A673 (cell line): ENCODE measurements around the genes LIPK, FAS and PANK1.

DNA sequence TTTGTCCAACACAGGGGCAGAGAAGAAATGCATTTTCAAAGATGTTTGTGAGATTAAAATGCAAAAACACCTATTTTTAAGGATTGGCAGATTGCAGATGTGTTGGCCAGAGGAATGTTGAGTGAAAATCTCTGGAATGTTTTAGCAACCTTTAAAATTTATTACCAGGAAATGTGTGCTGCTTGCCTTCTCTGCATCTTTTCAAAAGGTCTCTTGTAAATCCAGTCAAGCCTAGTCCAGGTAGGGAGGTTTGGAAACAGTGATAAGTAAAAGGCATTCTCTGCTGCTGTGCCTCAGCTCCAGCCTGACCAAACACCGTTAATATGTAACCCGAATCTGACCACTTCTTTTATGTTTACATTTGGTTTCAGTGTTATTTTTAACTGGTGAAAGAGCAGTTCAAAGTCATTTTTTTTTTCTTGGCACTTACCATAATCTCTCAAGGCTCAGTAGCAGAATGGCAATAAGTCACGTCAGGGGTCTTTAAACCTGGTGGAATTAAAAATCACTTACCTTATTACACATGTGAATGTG is 216.7 kb downstream of the PTEN start:
- PRO-cap: no peak

GRCh38 chr10:88217189-88217388 is 353.7 kb downstream of the PTEN start:
- PRO-cap: no peak

GRCh38 chr10:88705949-88706350 is at the start of gene LIPK:
LIPK (plus strand) TSS chr10:88706249.
- PRO-cap: no peak

DNA sequence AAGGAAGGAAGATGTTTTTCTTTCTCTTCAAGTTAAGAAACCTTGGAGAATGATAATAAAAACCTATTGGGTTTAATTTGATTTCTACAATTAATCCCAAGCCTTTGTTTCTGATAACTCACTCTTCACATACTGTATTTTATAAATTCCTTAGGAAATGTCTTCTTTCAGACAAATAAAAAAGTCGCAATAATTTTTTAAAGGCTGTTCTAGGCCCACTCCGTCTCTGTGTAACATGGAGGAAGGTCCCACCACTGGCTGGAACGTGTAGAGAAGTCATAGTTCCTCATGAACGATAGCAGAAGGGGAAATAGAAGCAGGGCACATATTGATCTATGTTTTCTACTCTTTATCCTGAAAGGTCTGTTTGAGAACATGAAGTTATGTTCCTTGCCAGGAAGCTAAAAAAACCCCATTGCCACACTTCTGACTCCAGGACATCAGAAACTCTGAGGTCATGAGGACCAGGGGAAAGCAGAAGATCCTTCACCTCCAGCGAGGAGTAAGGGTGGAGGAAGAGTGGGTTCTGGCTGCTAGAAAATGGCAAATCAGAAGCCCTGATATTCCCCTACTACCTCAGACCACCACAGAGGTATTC is 10.8 kb downstream of the ANKRD22 start:
- PRO-cap: no peak

DNA sequence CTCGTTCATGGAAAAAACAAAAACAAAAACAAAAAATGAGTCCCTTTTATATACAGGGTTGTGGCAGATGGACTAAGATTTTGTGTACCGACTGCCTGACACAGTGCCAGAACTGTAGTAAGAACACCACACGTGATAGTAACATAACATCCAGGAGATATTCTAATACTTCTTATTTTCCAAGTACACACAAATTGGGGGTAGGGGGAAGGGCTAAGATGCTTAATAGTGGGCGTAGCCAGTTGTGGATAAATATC is 527 bp upstream of the STAMBPL1 start:
- PRO-cap: no peak

GRCh38 chr10:88883329-88883902 is 3.4 kb downstream of the STAMBPL1 start:
- PRO-cap: unidirectional peak, minus-strand start at chr10:88883505

- PRO-cap: no peak
These were observed 19.5 kb downstream of the ACTA2 start for GRCh38 chr10:88932877-88933725.

- PRO-cap: bidirectional peak, plus-strand start at chr10:88990963, minus-strand start at chr10:88991146
These were observed at the start of gene FAS for GRCh38 chr10:88990411-88991078. FAS (plus strand) TSS chr10:88990798.

GRCh38 chr10:89302600-89303152 is 830 bp downstream of the IFIT2 start:
- PRO-cap: no peak

- PRO-cap: bidirectional peak, plus-strand start at chr10:89346880, minus-strand start at chr10:89346947
These were observed 18.8 kb downstream of the IFIT3 start for GRCh38 chr10:89346247-89347277.

DNA sequence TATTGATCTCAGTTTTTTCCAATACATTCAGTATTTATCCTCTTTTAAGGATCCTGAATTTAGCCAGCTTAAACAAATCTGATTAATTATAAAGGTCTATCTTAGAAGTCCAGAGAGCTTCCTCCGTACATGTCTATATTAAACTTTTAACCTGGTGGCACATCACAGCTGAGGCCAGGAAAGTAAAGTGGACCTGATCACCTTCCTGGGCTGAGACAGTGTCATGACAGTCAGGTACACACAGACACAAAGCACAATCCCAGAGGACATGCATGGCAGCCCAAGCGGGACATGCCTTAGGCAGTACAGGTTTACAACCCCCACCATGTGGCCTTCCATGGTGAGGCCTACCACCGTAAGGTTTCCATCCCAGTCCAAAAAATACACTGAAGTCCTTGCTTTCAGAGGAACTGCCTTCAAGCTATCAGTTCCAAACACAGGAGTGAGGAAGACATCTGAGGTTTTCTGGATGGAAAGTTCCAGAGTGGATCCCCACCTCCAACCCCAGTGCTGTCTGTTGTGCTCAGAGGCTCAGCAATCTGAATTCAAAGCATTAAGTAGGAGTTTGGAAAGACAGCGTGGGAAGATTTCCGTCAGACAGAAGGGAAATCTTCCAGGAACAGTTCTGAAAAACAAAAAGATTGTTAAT is 19.9 kb downstream of the IFIT3 start:
- PRO-cap: bidirectional peak, plus-strand start outside the sequence, minus-strand start at position 444 of the sequence

DNA sequence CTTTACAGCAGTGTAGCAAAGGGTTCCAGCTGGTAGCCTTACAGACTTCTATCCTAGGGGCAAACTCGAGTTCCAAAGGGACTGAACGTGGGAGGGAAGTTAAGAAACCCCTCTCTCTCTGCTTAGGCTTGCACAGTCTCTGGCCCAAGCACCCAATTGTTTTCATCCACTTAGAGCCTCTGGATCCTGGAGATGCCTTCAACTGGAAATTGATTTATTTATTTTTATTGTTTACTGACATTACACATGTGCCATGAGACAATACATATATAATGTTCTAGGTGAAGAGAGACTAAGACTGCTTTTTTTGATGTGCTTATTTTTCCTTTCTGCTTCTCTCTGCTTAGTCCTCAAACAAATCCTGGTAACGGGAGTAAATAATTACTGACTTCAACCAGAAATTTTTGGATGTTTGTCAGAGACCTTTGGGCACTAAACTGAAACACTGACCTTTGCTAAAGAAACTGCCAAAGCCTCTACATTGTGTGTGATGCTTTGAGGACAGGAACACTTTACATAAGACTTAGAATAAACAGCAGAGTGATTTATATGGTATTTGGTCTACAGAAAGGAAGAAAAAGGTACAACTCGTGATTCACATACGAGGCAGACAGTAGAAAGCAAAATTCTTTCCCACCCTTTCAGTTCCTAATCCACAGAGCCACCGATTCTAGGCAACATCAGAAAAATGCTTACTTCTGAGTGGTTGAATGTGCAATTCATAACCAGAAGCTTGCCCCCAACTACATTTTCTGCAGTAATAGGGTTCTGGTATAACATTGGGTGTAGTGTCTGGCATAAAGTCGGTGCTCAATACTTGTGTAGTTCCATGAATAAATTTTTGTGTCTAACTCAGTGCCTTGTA is 59.9 kb downstream of the SLC16A12 start:
- PRO-cap: no peak

GRCh38 chr10:89644875-89645419 is at the start of gene PANK1:
PANK1 (minus strand) TSS chr10:89645242.
- PRO-cap: bidirectional peak, plus-strand start at chr10:89645311, minus-strand start at chr10:89645242

DNA sequence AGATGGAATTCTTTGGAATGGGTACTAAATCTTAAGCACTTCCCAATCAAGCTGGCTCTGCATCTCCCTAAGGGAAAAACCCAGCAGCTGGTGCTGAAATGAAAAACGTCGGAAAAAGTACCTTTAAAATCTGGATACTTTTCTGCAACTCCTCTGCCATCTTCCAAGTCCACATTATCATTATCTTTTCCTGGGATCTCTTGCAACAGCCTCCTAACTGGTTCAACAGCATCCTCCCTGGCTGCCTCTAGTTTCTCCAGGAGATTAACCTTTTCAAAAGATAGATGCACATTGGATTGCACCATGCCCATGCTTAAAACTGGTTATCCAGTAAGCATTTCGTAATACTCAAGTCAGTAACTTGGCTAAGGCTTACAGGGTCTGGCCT is 2.0 kb upstream of the KIF20B start:
- PRO-cap: no peak

DNA sequence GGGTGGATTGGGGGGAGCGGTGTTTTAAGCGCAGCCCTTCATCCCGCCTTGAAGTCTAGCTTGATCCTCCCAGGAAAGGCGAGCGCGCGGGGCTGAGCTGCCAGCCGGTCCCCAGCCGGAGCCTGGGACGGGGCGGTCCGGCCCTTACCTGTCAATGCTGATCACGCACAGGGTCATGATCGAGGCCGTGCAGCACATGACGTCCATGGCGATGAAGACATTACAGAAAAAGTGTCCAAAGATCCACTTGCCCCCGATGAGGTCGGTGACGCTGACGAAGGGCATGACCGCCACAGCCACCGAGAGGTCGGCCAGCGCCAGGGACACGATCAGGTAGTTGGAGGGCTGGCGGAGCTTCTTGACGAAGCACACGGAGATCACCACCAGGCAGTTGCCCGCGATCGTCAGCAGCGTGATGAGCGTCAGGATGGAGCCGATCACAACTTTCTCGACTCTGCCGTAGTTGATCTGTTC is 817 bp downstream of the HTR7 start:
- PRO-cap: no peak

- PRO-cap: no peak
These were observed 5.6 kb downstream of the RPP30 start for GRCh38 chr10:90877138-90877922.

DNA sequence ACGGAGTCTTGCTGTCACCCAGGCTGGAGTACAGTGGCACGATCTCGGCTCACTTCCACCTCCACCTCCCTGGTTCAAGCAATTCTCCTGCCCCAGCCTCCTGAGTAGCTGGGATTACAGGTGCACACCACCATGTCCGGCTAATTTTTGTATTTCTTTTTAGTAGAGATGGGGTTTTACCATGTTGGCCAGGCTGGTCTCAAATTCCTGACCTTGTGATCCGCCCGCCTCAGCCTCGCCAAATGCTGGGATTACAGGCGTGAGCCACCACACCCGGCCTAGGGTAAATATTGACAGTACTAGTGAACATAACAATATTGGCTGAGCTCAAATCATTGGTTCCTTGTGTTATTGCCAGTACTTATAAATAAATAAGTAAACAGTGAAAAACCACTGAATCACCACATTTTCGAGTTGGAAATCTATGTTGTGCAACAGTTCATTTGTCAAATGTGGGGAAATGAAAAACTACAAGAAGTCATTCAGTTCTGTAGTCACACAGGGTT is 15.7 kb downstream of the RPP30 start:
- PRO-cap: no peak

GRCh38 chr10:90911988-90912751 is 8.7 kb downstream of the ANKRD1 start:
- PRO-cap: no peak

DNA sequence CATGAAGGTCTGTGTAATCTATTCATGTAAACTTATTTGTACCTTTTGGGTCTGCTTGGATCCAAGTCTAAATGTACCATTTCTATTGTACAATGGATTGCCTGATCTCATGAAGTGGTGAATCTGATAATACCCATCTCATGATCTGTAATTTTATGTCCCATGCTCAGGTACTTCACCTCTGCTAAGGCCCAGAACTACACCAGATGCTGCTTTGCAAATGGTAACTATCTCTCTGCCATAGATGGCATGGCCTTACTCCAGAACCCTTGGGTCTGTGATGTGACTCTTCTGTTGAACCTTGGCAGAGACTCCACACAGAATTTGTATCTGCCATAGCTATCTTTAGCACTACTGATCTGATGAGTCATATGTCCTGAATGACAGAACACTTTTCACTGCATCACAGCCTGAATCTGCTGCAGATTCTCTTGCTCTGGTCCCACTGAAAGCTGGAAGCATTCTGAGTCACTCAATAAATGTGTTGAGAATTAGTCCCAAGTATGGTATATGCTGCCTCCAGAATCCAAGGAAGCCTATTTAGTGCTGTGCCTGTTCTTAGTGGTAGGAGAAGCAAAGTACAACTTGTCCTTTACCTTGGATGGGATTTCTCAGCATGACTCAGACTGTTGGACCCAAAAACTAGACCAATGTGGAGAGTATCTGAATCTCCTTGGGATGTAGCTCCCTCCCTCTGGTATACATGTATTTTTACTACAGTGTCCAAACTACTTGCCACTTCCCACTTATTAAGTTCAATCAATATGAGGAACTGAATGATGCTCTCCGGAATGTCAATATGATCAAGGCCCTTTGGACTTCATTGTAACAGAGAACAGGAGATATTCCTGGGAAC is 39.5 kb upstream of the ANKRD1 start:
- PRO-cap: no peak

- PRO-cap: no peak
These were observed 122.2 kb upstream of the ANKRD1 start for GRCh38 chr10:91043093-91043433.